Sigmoid colon (tissue), 4 donors: ENCODE data around the genes CLDN16 and UTS2B.

- PRO-cap: no peak
- RAMPAGE, long total RNA, 4 experiments: no peak in any of the 4 experiments
Observed at GRCh38 chr3:188974695-188975662, 196.8 kb upstream of the TPRG1 start.

GRCh38 chr3:188978681-188979120 is 193.1 kb upstream of the TPRG1 start:
- PRO-cap: no peak
- RAMPAGE, long total RNA, 4 experiments: no peak in any of the 4 experiments

GRCh38 chr3:189022726-189022943 is 149.1 kb upstream of the TPRG1 start:
- PRO-cap: no peak
- RAMPAGE, long total RNA, 4 experiments: no peak in any of the 4 experiments

DNA sequence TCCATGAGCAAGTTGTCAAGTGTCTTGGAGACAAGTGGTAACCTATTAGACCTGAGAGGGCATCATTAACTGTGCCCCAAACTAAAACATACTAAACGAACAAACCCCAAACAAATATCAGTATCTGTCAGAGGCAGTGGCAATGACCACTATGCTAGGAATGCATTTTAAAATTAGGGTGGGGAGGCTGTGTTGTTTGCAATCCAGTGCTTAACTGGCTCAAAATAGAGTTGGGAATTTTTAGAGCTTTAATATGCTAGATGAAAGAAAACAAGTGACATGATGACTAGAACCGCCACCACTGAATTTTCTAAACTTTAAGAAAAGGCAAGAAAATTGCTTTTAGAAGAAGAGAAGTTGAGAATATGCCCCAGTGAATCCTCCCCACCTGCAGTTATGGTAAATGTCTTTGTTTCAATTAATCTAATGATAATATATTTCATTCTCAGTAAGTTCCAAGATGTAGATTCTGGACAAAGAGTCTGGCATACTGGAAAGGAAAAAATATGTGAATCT is 51.7 kb upstream of the TPRG1 start:
- PRO-cap: no peak
- RAMPAGE, long total RNA, 4 experiments: no peak in any of the 4 experiments

GRCh38 chr3:189132224-189133243 is 39.2 kb upstream of the TPRG1 start:
- PRO-cap: no peak
- RAMPAGE, long total RNA, 4 experiments: start-site peak on the plus strand in 2 of 4 experiments, at chr3:189132417-189132931 at its widest, 6 to 8 reads per replicate

- PRO-cap: no peak
- RAMPAGE, long total RNA, 4 experiments: no peak in any of the 4 experiments
Observed at GRCh38 chr3:189324504-189325307, 152.9 kb downstream of the TPRG1 start.

- PRO-cap: no peak
- RAMPAGE, long total RNA, 4 experiments: no peak in any of the 4 experiments
Observed at GRCh38 chr3:189392839-189393362, 221.1 kb downstream of the TPRG1 start.

DNA sequence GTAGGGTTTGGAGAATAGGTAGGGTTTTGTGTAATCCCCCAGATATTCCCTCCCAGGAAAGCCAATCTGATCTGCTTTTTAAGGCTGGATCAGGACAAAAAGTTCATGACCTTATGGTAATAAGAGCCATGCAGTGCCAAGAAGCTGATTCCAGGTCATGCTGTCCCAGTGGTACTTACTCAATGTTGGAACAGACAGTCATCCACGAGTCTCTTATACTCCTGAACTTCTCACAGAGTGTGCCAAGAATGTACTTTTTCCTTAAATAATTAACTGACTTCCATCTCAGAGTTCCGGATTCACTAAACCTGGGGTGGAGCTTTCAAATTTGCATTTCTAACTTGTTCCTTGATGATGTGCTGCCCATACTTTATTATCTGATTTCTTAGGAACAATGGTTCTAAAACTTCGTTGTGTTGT is 3.3 kb upstream of the P3H2 start:
- PRO-cap: no peak
- RAMPAGE, long total RNA, 4 experiments: no peak in any of the 4 experiments

DNA sequence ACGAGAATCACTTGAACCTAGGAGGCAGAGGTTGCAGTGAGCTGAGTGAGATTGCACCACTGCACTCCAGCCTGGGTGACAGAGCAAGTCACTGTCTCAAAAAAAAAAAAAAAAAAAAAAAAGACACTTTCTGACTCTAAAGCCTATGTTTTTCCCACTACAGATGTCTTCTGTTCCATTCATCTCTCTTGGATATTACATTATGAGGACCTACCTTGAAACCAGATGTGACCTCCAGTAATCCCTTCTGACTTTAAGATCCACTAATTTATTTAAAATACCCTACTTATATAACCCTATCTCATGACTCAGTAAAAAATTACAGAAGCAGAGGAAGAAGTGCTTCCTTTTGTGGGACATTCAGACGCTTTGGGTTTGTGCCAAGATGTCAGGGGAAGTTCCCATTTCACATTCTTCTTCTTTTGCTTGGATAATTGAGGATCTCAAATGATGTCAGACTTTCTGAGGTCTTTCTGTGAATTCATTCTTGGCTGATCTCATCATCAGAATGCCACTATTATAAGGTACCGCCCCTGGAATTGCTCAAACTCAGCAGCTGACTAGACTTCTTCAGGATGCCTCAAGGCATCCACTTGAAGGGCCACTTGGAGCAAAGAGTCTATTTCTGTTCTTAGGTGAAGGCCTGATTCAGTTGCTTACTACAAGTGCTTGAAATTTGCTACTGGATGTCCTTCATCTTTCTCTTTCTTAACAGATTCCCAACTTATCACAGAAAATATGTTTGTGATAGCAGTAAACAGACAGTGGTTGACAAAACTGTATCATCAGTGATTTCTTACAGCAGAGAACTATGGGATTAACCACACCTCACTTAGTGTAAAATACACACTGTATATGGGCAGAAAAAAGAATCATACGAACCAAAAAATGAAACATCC is 90.3 kb downstream of the CLDN1 start:
- PRO-cap: no peak
- RAMPAGE, long total RNA, 4 experiments: no peak in any of the 4 experiments

DNA sequence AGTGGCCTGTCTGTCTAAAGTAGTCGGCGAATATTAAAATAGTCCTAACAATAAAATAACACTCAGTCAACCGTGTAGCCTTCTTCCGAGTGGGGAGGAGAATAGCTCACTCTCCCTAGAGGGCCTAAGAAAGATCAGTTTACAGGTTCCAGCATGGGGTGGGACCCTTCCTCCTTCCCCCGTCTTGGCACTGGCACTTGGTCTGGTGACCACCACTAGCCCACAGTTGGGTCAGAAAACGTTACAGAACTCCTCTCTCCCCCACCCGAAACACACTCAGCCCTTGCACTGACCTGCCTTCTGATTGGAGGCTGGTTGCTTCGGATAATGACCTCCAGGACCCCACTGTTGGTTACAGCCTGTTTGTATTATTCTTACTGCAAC is at the start of gene CLDN16:
CLDN16 (plus strand) TSS at position 371 of the 384 bp plus-strand sequence.
- PRO-cap: no peak
- RAMPAGE, long total RNA, 4 experiments: no peak in any of the 4 experiments

- PRO-cap: no peak
- RAMPAGE, long total RNA, 4 experiments: no peak in any of the 4 experiments
Observed at GRCh38 chr3:190491466-190492087, 22.3 kb upstream of the IL1RAP start.

DNA sequence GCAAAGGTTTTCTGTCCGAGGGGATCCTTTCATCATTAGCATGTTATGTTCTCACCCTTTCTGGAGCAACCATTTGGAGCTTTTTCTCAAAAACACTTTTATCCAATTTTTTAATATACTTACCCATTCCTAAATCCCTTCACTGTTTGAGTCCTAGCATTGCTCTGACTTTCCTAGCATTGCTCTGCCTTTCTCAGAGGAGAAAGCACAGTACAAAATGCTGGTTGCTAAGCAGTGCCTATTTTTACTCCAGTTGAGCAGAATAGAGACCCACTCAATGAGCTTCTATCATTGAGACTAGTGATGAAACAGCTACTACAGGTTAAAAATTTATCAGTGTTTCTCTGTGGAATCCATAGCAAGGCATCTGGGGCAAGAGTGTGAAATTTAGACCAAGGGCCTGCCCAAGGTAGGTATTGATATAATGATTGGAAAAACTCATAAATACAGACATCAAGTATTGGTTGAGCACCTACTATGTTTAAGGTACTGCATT is 21.7 kb upstream of the IL1RAP start:
- PRO-cap: no peak
- RAMPAGE, long total RNA, 4 experiments: no peak in any of the 4 experiments

DNA sequence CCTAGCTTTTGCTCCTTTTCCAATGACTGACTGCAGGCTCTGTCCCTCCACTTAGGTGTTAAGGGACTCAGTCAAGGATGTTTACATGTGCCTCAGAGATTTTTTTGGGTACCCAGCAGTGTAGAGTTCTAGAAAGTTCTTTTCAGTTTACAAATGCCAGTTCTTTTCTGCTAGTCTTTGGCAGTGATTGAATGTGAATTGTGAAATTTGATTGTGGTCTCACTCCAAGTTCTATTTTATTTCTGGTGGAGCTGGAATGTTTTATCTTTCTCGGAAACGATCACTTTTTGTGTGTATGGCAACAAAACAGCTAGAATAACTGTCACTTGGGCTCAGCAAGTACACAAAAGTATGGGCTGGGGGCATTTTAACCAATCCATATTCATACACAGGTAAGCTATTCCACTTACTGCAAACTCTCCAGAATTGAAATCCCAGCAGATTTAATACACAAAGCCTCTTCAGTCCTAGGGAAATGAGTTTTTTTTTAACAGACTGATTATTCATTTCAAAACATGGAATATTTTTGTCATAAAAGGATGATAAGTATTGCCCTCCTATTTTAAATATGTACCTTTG is 60.7 kb downstream of the IL1RAP start:
- PRO-cap: no peak
- RAMPAGE, long total RNA, 4 experiments: no peak in any of the 4 experiments

DNA sequence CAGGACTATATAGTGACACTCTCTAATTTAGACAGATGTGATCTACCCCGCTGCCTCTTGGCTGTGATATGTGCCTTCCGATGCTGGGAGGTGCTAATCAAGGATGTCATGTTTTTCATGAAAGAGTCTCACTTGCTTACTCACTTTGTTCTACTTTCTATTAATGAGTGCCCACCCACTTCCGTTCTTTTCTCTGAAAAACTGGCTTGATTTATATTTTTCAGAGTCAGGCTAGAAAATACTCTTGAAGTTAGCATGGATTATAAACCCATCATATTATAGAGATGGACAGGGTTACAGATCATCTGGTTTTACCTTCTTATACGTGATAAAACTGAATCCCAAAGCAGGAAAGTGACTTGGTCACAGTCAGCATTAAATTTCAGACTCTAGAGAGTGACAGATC is 72.9 kb downstream of the IL1RAP start:
- PRO-cap: no peak
- RAMPAGE, long total RNA, 4 experiments: no peak in any of the 4 experiments

GRCh38 chr3:190591098-190591507 is 77.2 kb downstream of the IL1RAP start:
- PRO-cap: no peak
- RAMPAGE, long total RNA, 4 experiments: no peak in any of the 4 experiments

DNA sequence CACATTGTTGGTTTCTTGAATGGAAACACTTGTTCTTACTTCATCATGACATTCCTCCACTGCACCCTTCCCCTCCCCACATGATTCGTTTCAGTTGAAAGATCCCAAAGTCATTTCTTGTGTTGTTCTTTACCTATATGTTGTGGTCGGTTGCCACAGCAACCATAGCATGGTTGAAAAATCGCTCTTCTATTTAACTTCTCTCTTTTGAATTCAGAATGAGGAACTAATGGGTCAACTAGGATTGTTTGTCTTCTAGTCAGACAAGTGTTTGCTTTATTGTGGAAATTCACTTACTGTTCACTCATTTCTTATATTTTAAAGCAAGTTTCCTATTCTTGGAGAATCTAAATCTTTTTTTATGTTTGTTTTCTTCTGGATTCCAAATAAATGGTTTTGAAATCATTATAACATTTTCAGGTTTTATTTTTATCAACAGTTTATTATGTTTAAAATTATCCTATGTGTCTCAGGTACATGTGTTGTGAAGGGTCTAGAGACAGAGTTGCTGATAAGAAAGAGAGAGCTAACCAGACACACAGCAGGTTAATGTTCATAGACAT is 103.5 kb downstream of the IL1RAP start:
- PRO-cap: no peak
- RAMPAGE, long total RNA, 4 experiments: no peak in any of the 4 experiments

- PRO-cap: no peak
- RAMPAGE, long total RNA, 4 experiments: no peak in any of the 4 experiments
Observed at GRCh38 chr3:190964800-190965786, 102.6 kb upstream of the GMNC start.

- PRO-cap: no peak
- RAMPAGE, long total RNA, 4 experiments: no peak in any of the 4 experiments
Observed at GRCh38 chr3:191295969-191296267, 33.3 kb upstream of the CCDC50 start.

DNA sequence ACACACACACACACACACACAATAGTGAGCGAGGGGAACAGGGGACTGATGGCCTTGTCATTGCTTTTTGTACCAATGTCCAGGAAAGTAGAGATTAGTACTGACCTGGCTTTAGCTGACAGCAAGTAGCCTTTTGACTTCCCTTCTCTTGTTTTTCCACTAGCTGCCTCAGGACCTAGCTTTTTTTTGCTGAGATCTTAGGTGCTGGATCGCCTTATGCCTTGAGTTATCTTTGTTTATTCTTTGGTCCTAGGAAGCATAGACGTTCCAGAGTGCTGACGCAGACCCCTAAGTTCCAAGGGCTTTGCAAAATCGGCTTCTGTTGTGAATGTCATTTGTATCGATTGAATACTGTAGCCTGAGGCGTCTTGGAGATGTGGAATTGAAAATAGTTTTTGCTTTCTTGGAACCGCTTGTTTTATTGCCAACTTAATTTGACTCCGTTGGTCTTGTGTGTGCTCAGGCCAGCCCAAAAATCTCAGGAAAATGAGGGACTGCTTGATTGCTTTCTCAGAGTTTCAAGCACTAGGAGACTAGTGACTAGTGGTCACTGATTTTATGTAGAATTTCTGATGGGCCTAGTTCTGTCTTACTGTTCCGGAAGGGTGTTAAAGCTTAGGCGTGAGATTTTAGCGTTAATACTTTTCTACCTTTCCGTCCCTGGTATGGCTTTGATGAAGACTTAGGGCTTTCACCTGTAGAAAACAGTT is at the start of gene UTS2B:
UTS2B (minus strand) TSS at position 218 of the 710 bp plus-strand sequence.
- PRO-cap: no peak
- RAMPAGE, long total RNA, 4 experiments: no peak in any of the 4 experiments

- PRO-cap: no peak
- RAMPAGE, long total RNA, 4 experiments: no peak in any of the 4 experiments
Observed at GRCh38 chr3:191366751-191367191, 36.4 kb upstream of the UTS2B start.